AG04450 (cell line): ENCODE measurements around a stretch of chr1.

DNA sequence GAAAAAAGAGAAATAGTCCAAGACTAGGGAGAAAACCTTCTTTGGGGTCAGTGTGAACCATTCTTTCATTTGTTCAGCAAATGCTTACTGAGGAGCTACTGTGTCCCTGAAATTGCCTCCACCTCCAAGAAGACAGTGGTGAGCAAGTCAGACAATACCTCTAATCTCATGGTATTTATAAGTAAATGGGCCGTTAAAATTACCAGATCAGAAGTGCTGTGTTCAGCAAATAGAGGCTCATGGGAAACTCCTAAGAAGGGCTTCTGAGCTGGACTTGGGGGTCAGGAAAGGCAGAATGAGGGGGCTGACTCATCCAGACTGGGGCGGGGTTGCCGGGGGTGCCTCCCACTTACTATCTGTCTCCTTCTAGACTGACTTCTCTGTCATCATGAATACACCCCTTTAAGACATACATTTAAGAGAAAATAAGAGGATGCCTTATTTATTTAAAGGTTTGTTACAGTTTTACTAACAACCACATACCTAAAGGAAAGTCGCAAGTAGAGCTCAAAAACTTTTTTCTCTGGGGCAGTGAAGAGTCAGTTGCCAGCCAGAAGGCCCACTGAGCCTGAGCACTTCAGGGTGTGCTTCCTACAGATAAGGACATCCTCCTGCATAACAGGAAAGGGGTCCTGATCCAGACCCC is 96.0 kb upstream of the ERRFI1 start:
- CAGE, long polyA plus RNA, result no peak
- RRBS, result no CpG with 5 or more reads among the region's 4 CpGs

GRCh38 chr1:8122659-8123148 is 96.6 kb upstream of the ERRFI1 start:
- CAGE, long polyA plus RNA, result no peak
- RRBS, result no CpG with 5 or more reads among the region's 8 CpGs

DNA sequence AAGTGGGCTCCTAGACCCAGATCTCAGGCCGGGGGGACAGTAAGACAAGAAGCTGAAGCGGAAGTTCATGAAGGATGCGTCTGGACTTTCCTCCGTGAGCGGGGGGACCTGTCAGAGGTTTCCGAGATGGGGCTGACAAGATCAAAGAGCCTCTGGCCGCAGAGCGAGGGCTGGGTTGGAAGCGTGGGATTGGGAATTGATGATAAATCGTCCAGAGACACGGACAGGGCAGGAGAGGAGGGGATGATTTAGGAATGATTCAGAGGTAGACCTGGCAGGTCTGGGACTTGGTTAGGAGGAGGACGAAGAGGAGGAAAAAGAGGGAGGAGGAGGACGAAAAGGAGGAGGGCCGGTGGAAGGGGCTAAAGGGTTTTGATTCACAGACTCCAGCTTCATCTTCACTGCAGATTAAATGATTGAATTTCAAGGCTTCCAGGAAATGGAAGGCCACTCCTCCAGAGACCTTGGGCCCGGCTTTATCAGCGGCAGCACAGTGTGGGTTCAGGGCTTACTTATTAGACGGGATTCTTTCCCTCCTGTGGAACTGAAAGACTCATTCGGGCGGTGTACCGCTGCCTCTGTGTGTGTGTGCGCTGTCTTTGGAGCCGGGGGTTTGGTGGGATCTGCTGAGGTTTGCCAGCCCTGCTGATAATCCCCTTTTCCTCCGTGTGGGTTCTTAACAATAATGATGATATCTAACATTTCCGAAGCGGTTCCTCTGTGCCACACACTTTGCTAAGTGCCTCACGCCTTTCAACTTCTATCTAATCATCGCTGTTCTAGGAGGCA is 85.7 kb upstream of the SLC45A1 start:
- CAGE, long polyA plus RNA, result no peak
- RRBS, result no CpG with 5 or more reads among the region's 27 CpGs

GRCh38 chr1:8257619-8258000 is 60.3 kb upstream of the SLC45A1 start:
- CAGE, long polyA plus RNA, result no peak
- RRBS, result no CpG with 5 or more reads among the region's 7 CpGs

DNA sequence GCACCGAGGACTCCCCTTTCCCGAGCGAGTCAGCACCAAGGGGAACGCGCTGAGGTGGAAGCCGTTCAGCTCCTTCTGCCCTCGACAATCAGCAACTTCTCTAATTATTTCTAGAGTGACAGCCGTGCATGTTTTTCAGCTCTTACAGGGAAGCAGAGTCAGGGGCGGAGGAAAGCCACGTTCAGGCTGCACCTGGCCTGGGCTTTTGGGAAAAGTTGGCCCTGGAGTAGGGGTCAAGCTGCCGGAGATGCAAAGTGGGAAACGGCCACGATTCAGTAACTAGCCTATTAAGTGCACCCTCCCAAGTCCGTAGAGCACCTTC is 667 bp downstream of the SLC45A1 start:
- CAGE, long polyA plus RNA, result no peak
- RRBS, result no CpG with 5 or more reads among the region's 14 CpGs

- CAGE, long polyA plus RNA, result no peak
- RRBS, result no CpG with 5 or more reads among the region's 2 CpGs
These were observed 79.8 kb downstream of the SLC45A1 start for GRCh38 chr1:8397542-8398227.

DNA sequence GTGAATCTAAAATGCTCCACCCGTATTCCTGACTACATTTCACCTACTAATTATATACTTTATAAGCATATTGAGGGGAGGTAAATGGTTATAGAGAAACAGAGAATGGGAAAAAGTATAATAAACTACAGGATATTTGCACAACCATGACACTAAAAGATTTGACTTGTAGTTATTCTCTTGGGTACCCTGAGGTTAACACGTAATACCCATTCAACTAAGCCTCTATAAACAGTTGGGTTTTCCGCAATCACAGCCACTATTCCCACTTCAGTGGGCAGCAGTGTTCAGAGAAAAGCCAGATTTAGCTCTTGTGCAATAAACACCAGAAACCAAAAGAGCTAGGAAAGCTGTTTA is 101.1 kb downstream of the SLC45A1 start:
- CAGE, long polyA plus RNA, result no peak
- RRBS, result no CpG with 5 or more reads among the region's 3 CpGs

DNA sequence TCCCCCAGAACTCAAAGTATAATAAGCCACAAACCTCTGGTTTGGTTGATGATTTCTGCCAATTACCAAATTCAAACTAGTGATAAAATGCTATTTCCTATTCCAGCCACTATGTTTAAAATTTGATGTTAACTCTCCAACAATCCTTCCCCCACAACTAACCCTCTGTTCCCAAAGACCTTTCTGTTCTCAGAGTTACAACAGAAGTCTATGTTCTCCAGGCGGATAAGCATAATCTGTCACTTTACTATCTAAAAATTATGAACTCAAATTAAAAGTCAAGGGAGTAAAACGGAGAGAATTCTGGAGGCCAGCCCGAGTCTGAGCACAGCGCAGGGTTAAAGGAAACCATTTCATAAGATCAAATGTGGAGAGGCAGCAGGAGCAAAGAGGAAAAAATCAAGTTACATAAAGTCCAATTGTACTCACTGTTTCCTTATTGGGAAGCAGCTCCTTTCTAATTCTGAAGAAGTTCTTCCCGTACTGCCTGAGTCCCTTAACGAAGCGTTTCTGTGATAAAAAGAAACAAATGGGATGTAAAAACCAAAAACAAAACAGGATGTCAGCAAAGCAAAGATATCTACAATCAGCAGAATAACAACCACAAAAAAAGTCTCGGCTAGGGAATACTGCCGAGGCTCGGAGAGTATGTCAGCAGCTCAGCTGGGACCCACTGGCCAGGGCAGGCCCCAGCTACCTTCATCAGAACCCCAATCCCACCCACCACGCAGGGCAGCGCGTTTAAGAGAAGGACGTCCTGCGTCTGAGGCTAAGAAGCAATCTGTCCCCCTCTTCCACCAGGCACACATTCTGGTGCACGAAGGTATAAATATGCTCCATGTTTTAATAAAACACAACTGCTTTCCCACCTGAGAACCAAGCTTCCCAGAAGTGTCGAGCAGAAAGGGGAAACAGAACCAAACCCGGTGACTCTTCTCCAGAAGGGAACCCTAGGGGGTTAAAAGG is 104.7 kb downstream of the SLC45A1 start:
- CAGE, long polyA plus RNA, result no peak
- RRBS, result 2% methylated on average over 1 of the region's 18 CpGs

- CAGE, long polyA plus RNA, result no peak
- RRBS, result no CpG with 5 or more reads among the region's 8 CpGs
These were observed 137.8 kb downstream of the SLC45A1 start for GRCh38 chr1:8455583-8456164.

DNA sequence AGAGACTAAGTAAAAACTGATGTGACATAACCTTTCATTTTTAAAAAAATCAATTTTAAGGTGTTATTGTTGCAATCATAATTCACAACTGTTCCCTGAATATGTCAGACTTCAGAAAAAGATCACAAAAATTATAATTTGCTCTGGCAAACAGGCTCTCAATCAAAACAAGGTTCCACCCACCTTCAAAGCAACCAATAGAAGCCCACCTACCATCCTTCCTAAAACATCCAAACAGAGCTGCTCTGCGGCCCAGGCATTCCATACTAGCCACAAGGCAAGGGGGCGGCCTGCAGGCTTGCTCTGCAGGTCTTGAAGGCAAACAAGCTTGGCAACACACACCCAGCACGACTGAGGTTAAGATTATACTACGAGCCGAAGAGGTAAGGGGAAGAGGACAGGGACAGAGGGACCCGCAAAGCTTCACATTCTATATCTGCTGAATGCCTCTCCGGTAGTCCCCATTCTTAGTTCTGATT is 207.2 kb downstream of the SLC45A1 start:
- CAGE, long polyA plus RNA, result no peak
- RRBS, result no CpG with 5 or more reads among the region's 7 CpGs

GRCh38 chr1:8587554-8588267 is 229.7 kb downstream of the RERE start:
- CAGE, long polyA plus RNA, result no peak
- RRBS, result no CpG with 5 or more reads among the region's 6 CpGs

GRCh38 chr1:9080215-9081123 is 11.0 kb upstream of the SLC2A5 start:
- CAGE, long polyA plus RNA, result no peak
- RRBS, result no CpG with 5 or more reads among the region's 15 CpGs

DNA sequence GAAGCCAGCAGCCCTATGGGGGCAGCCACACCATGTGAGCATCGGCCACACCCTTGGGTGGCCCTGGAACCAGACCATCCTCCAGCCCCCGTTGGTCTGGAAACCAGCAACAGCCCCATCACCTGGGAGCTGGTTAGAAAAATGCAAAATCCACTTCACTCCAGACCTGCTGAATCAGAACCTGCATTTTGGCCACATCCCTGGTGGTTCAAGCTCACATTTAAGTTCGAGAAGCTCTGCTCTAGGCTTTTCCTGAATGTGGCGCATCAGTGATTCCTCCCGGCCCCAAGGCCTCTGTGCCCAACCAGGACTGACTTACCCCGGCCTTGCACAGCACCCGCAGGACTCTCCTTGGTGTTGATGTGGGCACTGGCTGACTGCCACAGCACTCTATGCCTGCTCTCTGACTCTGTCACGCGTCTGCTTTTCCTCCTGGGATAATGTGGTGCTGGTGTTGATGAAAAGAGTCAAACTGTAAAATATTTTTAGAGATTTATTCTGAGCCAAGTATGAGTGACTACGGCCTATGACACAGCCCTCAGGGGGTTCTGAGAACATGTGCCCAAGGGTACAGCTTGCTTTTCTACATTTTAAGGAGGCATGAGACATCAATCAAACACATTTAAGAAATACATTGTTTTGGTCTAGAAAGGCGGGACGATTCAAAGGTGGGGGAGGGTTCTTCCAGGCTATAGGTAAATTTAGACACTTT is 15.4 kb upstream of the SLC2A5 start:
- CAGE, long polyA plus RNA, result no peak
- RRBS, result no CpG with 5 or more reads among the region's 12 CpGs

GRCh38 chr1:9127188-9127778 is 1.6 kb downstream of the GPR157 start:
- CAGE, long polyA plus RNA, result no peak
- RRBS, result no CpG with 5 or more reads among the region's 13 CpGs

DNA sequence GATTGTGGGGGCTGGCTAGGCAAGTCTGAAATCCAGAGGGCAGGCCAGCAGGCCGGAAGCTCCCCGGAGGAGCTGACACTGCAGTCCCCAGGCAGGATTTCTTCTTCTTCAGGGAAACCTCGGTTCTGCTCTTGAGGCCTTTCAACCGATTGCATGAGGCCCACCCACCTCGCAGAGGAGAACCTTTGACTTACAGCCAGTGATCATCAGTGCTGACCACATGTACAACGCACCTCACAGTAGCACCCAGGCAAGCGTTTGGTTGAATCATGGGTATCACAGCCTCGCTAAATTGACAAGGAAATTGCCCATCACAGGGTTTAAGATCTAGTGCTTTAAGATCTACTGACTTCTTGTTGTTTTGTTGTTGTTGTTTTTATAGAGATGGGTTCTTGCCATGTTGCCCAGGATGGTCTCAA is 23.7 kb upstream of the GPR157 start:
- CAGE, long polyA plus RNA, result no peak
- RRBS, result no CpG with 5 or more reads among the region's 8 CpGs

DNA sequence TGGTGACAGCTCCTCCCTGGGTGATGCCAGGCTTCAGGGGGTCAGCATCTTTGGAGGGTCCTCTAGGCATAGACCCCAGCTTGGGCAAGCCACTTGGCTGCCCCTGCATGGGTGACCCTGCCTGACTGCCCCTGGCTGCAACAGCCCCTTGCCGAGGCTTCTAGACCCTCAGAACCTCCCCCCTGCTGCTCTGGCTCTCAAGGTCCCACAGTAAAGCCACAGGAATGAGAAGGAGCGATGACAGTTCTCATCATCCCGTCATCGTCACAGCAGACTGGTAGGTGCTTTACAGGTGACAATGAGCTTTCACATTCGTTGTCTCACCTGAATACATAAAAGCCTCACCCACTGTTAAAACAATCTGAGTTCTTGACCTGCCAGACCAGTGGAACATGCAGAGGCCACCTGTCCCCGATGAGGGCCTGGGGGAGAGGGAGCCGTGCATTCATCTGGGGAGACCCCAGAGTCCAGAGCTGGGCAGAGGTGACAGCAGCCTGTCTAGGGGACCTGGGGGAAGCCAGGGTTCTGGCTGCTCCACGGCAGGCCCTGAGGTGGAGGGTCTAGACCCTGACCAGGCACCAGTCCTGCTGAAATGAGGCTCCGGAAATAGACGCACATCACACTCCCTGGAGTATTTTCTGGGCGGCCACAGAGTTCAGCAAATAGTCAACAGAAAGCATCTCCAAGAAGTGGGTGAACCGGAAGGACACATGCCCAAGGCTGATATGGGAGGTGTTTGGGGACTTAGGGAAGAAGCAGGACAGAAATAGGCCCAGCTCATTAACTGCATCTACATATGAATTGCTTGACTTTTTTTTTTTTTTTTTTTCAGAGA is 36.2 kb upstream of the GPR157 start:
- CAGE, long polyA plus RNA, result no peak
- RRBS, result 96% methylated on average over 3 of the region's 12 CpGs

- CAGE, long polyA plus RNA, result no peak
- RRBS, result no CpG with 5 or more reads among the region's 14 CpGs
These were observed 37.5 kb upstream of the GPR157 start for GRCh38 chr1:9166354-9166855.

- CAGE, long polyA plus RNA, result no peak
- RRBS, result 10% methylated on average over 10 of the region's 79 CpGs
These were observed 52.5 kb upstream of the H6PD start for GRCh38 chr1:9181819-9182701.

- CAGE, long polyA plus RNA, result no peak
- RRBS, result no CpG with 5 or more reads among the region's 34 CpGs
These were observed 38.1 kb upstream of the H6PD start for GRCh38 chr1:9196168-9197258.

GRCh38 chr1:9239326-9240472 is 5.1 kb downstream of the H6PD start:
- CAGE, long polyA plus RNA, result no peak
- RRBS, result no CpG with 5 or more reads among the region's 20 CpGs